SEM (cell line): ENCODE results near the genes C20orf85, VAPB and APCDD1L.

- PRO-cap = no peak
Observed at GRCh38 chr20:57618771-57619857, 1.1 kb downstream of the ZBP1 start.

DNA sequence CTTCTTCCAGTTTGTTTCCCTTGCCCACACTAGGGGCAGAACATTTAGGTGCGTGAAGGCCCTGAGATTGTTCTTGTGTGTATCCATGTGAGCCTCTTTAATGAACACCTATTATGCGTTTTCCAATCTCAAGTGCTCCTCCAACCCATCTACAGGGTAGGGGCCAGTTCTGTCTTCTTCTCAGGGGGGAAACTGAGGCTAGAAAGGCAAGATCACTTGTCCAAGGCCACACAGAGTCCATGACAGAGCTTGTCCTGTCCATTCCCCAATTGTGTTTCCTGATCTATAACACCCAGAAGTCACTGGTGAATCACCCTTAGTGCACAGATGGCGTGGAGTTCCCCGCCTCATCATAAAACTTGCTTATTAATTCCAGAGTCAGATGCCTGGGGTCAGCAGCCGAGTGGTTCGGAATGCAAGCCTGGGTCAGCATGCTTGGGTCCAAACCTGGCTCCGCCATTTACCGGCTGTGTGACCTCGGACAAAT lies 1.1 kb upstream of the ZBP1 start:
- PRO-cap = no peak

DNA sequence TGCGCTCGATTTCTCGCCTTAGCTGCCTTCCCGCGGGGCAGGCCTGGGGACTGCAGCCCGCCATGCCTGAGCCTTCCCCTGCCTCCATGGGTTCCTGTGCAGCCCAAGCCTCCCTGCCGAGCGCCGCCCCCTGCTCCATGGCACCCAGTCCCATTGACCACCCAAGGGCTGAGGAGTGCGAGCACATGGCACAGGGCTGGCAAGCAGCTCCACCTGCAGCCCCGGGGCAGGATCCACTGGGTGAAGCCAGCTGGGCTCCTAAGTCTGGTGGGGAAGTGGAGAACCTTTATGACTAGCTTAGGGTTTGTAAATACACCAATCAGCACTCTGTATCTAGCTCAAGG lies 8.7 kb upstream of the ZBP1 start:
- PRO-cap = no peak

DNA sequence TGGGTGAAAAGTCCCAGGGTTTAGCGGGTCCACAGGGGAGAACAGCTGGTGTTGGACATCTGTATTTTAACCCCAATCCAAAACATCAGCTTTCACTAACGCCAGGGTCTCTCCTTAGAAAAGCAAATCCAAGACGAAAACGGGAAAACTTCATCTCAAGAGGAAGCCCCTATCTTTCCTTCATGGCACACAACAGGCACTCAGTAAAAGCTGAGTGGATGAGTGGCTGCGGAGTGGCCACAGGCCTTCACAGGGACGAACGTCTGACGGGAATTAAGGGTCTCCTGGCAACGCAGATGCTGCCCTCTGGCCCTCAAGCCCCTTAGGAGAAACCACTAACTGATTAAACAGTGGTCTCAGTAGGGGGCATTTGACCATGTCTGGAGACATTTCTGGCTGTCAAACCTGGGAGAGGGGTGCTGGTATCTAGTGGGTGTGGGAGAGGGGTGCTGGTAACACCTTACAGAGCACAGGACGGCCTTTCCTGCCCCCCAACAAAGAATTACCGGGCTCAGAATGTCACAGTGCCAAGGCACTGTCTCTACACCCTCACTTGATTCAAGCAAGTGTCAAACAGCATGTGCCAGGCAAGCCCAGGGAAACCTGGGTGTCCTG lies 4.3 kb downstream of the PMEPA1 start:
- PRO-cap = no peak

- PRO-cap = no peak
Observed at GRCh38 chr20:57706018-57706826, 3.6 kb downstream of the PMEPA1 start.

GRCh38 chr20:57708395-57709371 lies 1.1 kb downstream of the PMEPA1 start:
- PRO-cap = no peak

- PRO-cap = no peak
Observed at GRCh38 chr20:57711634-57712174, 1.9 kb upstream of the PMEPA1 start.

- PRO-cap = no peak
Observed at GRCh38 chr20:57773942-57774322, 64.1 kb upstream of the PMEPA1 start.

DNA sequence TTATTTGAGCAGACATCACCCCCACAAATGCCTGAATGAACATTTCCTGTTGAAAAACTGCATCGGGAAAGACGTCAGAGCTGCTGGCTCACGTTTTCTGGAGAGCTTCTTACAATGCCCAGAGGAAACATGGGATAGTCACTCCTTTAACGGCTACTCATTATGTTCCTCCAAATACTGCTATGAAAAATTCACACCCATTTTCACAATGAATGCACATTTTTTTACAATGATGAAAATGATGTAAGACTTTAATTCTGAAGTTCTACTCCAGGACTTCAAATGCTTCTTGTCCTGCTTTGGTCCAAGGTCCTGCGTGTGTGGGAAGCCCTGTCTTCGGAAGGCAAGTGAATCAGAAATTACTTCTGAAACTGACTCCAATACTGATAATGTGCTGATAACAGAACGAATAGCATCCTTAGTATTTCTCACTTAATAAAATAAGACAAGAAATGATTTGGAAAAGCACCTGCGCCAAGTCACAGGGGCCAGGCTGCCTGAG lies 160.2 kb upstream of the C20orf85 start:
- PRO-cap = no peak

DNA sequence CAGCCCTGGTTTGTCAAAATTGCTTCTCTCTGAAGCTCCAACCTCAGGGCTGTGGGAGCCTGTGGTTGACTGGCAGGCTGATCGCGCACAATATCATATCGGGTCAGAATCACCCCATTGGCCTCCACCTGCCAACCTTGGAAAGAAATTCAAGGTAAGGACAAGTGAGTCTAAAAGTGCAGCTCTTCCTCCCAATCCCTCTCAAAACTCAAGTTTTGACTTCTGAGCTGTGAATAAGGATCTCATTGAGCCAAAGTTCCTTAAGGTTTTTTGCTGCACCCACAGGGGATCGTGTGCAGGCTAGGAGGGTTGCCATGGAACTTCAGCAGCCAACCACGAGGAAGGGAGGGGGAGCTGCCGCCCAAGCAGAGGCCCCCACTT lies 21.3 kb upstream of the C20orf85 start:
- PRO-cap = no peak

GRCh38 chr20:58135209-58135527 lies 15.5 kb upstream of the C20orf85 start:
- PRO-cap = no peak

GRCh38 chr20:58150769-58151017 lies at the start of gene C20orf85:
TSS of gene C20orf85 (plus strand) at chr20:58150902.
- PRO-cap = no peak

DNA sequence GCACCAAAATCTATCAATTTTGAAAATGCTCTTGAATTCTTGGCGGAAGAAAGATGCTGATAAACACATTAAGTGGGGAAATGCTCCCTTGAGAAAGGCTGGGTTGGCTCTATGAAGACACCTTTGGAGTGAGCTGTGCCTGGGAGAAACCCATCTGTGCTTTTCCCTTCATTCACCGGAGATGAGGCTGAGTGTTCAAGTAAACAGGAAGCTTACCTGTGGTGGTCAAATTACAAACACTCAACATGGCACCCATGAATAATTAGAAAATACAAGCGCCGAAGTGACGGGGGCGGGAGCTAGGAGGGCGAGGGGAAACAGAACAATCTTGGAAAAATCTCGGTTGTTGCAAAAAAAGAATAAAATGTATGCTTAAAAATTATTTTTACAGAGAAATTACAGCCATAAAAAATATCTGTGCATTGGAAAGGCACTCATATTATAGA lies 986 bp upstream of the ANKRD60 start:
- PRO-cap = no peak

GRCh38 chr20:58349403-58350444 lies 39.3 kb upstream of the VAPB start:
- PRO-cap = no peak

- PRO-cap = bidirectional peak, plus-strand start at chr20:58389172, minus-strand start at chr20:58389000; unidirectional peak, minus-strand start at chr20:58389565
Observed at GRCh38 chr20:58389045-58390028, at the start of gene VAPB. TSS of gene VAPB (plus strand) at chr20:58389229.

DNA sequence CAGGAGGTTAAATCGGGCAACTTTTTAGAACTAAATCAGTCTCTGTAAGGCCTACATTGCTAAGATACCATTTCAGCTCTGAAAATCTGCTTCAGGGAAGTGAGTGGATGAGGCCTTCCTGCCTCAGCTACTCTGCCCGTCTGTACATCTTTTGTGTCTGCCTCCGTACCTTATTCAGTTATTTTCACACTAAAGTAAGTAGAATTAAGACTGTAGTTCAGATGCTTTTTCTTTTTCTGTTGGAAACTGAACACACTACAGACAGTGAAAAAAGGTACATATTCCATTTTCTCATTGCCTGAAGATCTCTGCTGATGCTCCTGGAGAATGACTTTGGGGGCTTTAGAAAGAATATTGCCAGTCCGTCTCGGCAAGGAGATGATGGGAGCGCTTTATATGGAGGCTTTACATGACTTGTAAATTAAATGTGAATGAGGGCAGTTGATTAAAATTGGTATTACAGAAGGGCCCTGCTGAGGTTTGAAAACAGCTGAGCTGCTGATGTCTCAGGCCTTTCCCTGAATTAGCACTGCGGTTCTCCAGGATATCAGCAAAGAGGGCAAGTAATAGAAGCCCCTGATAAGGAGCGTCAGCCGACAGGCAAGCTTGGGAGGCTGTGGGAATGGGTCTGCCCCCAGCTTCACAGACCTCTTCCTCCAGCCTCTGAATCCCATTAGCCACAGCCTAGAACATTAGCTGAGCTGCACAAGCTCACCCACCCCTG lies 59.6 kb downstream of the VAPB start:
- PRO-cap = no peak

DNA sequence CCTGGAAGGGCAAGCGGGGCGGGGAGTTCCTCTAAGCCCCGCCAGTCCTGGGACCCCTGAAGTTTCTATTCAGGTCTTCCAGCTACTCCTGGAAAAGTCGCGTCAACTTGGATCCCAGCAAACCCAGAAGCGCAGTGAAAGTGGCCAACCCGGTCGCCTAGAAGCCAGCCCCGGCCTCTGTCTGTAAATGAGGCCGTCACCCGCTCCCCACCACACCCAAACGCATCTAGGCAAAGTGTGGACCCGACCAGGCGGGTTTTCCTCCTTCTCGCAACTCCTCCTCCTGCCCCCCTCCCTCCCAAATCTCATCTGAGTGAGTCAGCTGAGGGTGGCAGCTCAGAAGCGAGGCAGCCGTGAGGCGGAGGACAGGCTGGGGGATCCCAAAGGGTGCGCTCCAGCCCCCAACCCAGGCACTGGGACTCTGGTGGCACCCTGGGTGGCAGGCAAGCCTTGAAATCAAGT lies at the start of gene APCDD1L:
TSS of gene APCDD1L (minus strand) at position 239 of the 462 bp plus-strand sequence.
- PRO-cap = no peak

DNA sequence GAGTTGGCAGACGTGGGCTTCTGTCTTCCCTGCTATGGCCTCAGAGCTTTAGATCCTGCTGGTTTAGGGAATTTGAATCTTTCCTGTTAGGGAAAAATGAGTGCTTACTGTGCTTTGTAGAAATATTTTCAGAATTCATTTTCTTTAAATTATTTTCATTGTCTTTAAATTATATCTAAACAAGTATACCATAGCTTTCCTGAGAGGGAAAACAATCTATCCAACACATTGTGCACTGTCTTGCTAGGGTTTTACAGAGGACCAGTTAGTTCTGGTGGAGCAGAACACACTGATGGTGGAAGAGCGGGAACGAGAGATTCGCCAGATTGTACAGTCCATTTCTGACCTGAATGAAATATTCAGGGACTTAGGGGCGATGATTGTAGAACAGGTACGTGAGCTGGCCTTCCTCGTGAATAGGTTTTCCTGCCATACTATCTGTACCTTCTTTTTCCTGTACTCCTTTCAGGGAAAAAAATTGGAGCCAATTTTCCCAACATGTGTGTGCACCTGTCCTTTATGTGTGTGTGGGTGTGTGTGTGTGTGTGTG lies 19.9 kb downstream of the STX16 start:
- PRO-cap = no peak

- PRO-cap = no peak
Observed at GRCh38 chr20:58853666-58854125, 37.5 kb upstream of the GNAS start.

DNA sequence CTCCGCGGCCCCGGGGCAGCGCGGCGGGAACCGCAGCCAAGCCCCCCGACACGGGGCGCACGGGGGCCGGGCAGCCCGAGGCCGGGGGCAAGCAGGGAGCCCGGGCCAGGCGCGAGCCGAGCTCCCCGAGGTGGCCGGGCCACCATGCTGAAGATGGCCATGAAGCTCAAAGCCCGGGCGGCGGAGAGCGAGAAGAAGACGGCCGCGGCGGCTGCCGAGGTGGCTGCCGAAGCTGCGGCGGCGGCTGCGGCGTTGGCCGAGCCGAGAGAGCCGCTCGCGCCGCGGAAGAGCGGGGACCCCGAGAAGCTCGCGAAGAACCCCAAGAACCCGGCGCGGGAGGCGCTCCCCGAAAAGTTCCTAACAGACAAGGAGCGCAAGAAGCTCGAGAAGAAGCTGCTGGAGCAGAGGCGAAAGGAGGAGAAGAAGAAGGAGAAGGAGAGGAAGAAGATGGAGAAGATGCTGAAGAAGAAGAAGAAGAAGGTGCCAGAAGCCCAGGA lies 1.4 kb upstream of the GNAS start:
- PRO-cap = no peak